SK-N-MC (cell line): ENCODE results near the genes TMEM125, ARTN, IPO13 and DMAP1.

GRCh38 chr1:42963678-42964476 is 5.2 kb upstream of the SLC2A1 start:
- RRBS, result no CpG with 5 or more reads among the region's 12 CpGs

- RRBS, result no CpG with 5 or more reads among the region's 9 CpGs
These were observed 8.5 kb upstream of the SLC2A1 start for GRCh38 chr1:42967078-42967680.

- RRBS, result no CpG with 5 or more reads among the region's 6 CpGs
These were observed 90.8 kb upstream of the CFAP144 start for GRCh38 chr1:43056791-43057434.

DNA sequence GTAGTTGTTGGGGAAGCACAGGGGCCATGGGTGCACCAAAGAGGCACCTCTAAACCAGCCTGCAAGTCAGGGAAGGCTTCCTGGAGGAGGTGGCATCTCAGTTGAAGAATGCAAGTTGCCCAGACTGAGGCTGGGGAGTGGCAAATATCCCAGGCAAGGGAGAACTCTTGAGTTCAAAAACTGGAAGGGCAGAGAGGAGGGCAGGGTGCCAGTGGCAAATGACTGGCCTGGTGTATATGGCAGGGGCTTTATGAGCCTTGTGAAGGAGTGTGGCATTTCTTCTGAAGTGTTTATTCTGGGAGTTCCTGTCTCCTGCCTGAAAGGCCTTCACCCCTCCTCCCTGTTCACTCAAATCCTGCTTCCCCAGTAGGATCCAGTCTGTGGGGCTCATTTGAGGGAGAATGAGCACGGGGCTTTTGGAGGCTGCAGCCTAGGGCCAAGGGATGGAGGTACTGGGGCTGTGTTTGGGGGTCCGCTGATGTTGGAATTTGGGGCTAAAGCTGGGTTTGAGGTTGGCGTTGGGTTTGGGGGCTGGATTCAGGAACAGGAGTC is at the start of gene TMEM125:
Gene TMEM125, plus strand, starts transcription at position 347 of the 552 bp plus-strand sequence.
- RRBS, result no CpG with 5 or more reads among the region's 3 CpGs

- RRBS, result no CpG with 5 or more reads among the region's 14 CpGs
These were observed 731 bp downstream of the C1orf210 start for GRCh38 chr1:43284460-43285240.

- RRBS, result no CpG with 5 or more reads among the region's 13 CpGs
These were observed 26.2 kb downstream of the SZT2 start for GRCh38 chr1:43415655-43416637.

GRCh38 chr1:43472420-43473409 is 19.0 kb upstream of the HYI start:
- RRBS, result no CpG with 5 or more reads among the region's 9 CpGs

DNA sequence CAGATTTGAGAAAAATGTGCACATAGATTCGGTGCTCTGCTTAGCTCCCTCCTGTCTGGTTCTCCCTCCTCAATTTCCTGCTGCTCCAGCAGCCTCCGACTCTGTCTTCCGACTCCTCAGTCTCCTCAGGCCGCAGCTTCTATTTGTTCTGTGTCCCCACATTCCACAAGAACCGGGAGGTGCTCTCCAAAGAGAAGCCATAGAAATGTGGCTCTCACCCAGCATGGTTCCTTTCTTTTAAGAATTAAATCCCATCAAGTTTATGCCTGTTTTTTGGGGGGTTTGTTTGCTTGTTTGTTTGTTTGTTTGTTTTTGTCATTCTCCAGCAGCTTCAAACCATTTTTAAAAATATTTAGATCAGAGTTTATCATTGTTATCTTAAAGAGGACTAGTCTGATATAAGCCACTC is 36.5 kb upstream of the PTPRF start:
- RRBS, result no CpG with 5 or more reads among the region's 5 CpGs

- RRBS, result no CpG with 5 or more reads among the region's 12 CpGs
These were observed 11.3 kb downstream of the PTPRF start for GRCh38 chr1:43541889-43542551.

- RRBS, result no CpG with 5 or more reads among the region's 8 CpGs
These were observed 17.8 kb downstream of the PTPRF start for GRCh38 chr1:43548336-43548960.

GRCh38 chr1:43553393-43554161 is 22.9 kb downstream of the PTPRF start:
- RRBS, result no CpG with 5 or more reads among the region's 18 CpGs

DNA sequence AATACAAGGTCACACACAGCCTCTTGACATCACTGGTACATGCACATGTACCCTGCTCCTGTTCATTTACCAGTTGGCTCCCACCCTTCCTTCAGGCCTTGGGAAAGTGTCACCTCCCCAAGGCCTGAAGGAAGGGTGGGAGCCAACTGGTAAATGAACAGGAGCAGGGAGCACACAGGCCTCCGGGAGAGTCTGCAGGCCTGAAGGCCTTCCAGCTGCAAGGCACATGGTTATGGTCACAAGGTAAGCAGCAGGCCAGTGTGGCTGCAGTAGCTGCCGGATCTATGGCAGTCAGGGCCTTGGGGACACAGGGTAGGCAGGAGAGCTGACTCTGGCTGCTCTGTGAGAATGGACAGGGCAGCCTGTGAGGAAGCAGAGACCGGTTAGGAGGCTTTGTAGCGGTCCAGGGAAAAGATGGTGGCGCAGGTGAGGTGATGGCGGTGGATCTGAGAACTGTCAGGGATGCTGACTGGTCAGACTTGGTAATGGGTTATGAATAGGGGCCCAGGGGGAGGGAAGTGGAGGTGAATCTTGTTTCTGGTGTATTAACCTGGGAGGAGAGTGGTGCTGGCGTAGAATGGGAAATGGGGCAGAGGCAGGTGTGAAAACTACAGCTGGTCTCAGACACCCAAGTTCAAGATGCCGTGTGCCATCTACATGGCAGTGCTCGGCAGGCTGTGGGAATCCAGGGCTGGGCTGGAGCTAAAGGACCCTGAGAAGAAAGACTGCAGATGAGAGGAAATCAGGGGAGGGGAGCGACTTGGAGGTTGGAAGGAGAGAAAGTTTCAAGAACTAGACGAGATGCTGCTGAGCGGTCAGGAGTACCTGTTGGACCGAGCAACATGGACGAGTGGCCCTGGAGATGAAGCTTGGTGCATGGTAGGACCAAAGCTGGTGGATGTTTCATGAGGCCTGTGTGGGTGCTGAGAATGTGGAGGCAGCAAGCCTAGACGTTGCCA is 55.5 kb upstream of the KDM4A start:
- RRBS, result 93% methylated on average over 3 of the region's 15 CpGs

DNA sequence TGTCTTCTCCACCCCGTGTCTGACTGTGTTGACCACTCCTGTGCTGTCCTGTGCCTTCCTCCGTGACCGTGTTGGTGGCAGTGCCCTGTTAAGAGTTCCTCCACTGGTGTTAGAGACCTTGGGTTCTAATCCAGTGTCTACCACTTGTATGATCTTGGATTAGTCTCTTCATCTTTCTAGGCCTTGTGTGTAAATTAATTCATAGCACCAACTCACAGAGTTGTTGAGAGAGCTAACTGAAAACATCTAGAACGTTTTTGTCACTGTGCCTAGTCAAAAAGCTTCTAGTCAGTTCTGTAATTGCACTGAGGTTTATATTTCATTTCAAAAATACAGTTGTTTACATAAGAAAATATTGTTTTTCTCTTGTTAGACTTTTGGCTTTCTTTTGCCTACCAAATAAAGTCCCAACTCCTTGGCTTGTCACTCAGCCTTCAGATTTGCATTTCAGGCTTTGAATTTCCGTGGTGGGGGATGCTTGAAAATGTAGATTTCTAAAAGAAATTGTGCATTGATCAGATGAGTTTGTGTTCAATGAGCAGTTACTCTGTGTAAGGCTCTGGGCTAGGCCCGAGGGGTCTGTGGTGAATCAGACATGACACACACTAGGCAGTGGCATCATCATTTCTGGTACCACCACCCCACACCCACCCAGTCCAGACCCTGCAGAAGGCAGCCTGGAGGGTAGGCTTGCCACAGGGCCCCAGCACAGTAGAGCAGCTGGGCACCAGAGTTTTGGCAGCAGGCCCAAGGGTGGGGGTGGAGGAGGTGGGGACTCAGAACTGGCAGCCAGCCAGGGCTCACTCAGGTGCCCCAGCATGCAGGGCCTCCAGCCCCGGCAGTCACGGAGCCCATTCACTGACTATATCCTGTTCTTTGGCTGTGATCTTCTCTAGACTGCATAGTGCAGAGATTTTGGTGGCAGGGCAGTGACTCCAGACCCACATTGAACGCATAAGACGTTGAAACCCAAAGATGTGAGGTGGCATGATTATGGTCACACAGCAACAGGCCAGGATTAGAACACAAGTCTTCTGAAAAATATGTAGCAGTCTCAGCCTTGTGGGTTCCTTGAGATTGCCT is 97.4 kb upstream of the ARTN start:
- RRBS, result no CpG with 5 or more reads among the region's 10 CpGs

DNA sequence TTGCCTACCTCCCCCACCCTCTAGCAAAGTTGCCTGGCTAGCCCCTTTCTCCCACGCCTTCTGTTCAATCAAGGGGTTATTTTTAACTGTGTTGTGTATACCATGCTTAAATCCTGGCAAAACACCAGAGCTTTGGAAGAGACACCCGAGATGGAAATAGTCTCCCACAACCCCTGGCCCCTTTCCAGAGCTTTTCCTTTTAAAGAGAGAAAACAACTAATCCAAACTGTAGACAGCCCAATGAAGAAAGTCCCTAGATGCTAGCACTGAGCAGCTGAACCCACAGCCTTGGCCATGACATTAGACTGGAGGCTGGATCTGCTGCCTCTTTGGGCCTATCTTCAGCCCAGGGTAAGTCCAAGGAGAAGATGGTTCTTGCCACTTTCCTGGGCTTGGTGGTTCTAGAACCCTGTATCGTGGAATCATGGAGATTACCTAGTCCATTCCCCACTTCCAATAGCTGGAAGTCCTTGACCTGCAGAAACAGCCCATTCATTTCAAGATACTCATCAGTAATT is 64.8 kb upstream of the ARTN start:
- RRBS, result no CpG with 5 or more reads among the region's 3 CpGs

GRCh38 chr1:43932886-43934099 is at the start of gene ARTN:
ARTN (plus strand) TSS chr1:43933801.
- RRBS, result 5% methylated on average over 25 of the region's 48 CpGs

- RRBS, result no CpG with 5 or more reads among the region's 9 CpGs
These were observed 3.5 kb downstream of the ARTN start for GRCh38 chr1:43936961-43937613.

GRCh38 chr1:43946196-43947390 is at the start of gene IPO13:
IPO13 (plus strand) TSS chr1:43946950.
- RRBS, result 1% methylated on average over 36 of the region's 92 CpGs

DNA sequence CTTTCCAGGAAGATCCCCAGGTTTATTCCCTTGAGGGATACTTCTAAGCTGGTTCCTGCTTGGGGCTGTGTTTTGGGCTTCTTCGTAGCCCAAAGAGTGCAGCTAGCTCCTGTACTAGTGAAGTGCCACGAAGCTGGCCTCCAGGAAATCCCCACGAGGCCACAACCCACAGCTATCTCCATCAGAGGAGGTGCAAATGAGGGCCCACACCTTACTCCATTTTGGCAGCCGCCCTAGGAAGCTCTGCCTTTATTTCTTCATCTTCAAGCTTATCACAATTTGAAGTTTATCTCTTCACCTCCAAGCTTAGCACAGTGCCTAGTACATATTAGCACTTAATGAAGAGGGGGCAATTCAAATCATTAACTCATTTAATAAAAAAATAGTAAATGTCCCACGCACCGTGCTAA is 544 bp upstream of the DMAP1 start:
- RRBS, result no CpG with 5 or more reads among the region's 6 CpGs

GRCh38 chr1:44213143-44214145 is at the start of gene DMAP1:
DMAP1 (plus strand) TSS chr1:44213471.
- RRBS, result under 1% methylated on average over 6 of the region's 45 CpGs

GRCh38 chr1:44262408-44262992 is 49.2 kb downstream of the DMAP1 start:
- RRBS, result no CpG with 5 or more reads among the region's 7 CpGs